Spleen (tissue), 7 donors: ENCODE measurements around the genes ELP5, NLGN2, SPEM2, CHRNB1 and ZBTB4.

DNA sequence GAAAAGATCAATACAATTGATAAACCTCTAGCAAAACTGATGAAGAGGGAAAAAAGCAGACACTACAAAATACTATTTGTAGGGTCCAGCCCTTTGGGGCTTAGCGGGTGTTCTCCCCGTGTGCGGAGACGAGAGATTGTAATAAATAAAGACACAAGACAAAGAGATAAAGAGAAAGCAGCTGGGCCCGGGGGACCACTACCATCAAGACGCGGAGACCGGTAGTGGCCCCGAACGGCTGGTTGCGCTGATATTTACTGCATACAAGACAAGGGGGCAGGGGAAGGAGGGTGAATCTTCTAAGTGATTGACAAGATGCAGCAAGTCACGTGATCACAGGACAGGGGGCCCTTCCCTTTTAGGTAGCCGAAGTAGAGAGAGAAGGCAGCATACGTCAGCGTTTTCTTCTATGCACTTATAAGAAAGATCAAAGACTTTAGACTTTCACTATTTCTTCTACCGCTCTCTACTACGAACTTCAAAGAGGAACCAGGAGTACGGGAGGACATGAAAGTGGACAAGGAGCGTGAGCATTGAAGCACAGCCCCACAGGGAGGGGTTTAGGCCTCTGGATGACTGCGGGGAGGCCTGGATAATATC lies 11.3 kb upstream of the CLEC10A start:
- PRO-cap, 4 experiments = peak in 1 of 4 experiments; most common minus-strand start position 259 of the sequence (in 1)
- RAMPAGE, long total RNA, 4 experiments = no peak in any of the 4 experiments

- PRO-cap, 4 experiments = no peak in any of the 4 experiments
- RAMPAGE, long total RNA, 4 experiments = no peak in any of the 4 experiments
Measured at GRCh38 chr17:7189756-7190243, 10.6 kb upstream of the ASGR1 start.

GRCh38 chr17:7214947-7216244 lies 2.0 kb downstream of the DLG4 start:
- PRO-cap, 4 experiments = no peak in any of the 4 experiments
- RAMPAGE, long total RNA, 4 experiments = no peak in any of the 4 experiments

- PRO-cap, 4 experiments = no peak in any of the 4 experiments
- RAMPAGE, long total RNA, 4 experiments = no peak in any of the 4 experiments
Measured at GRCh38 chr17:7223573-7223751, 3.7 kb downstream of the ACADVL start.

- PRO-cap, 4 experiments = no peak in any of the 4 experiments
- RAMPAGE, long total RNA, 4 experiments = no peak in any of the 4 experiments
Measured at GRCh38 chr17:7223752-7224735, 4.3 kb downstream of the ACADVL start.

GRCh38 chr17:7228832-7229089 lies 5.6 kb downstream of the DVL2 start:
- PRO-cap, 4 experiments = no peak in any of the 4 experiments
- RAMPAGE, long total RNA, 4 experiments = no peak in any of the 4 experiments

GRCh38 chr17:7238865-7239120 lies 464 bp downstream of the PHF23 start:
- PRO-cap, 4 experiments = peak in 3 of 4 experiments; most common plus-strand start chr17:7238949 (in 1); most common minus-strand start chr17:7238930 (in 3)
- RAMPAGE, long total RNA, 4 experiments = no peak in any of the 4 experiments

GRCh38 chr17:7252171-7253209 lies at the start of gene ELP5:
Gene ELP5, plus strand, starts transcription at chr17:7252215.
- PRO-cap, 4 experiments = peak in 4 of 4 experiments; most common plus-strand start chr17:7252574 (in 3); most common minus-strand start chr17:7252462 (in 1)
- RAMPAGE, long total RNA, 4 experiments = start-site peak on the plus strand in 4 of 4 experiments, at chr17:7252194-7252793 at its widest, 14 to 78 reads per replicate

- PRO-cap, 4 experiments = peak in 2 of 4 experiments; most common minus-strand start chr17:7263530 (in 2)
- RAMPAGE, long total RNA, 4 experiments = no peak in any of the 4 experiments
Measured at GRCh38 chr17:7262940-7263767, 876 bp upstream of the CLDN7 start.

GRCh38 chr17:7282647-7283414 lies 1.3 kb downstream of the SLC2A4 start:
- PRO-cap, 4 experiments = peak in 1 of 4 experiments; most common minus-strand start chr17:7283080 (in 1)
- RAMPAGE, long total RNA, 4 experiments = no peak in any of the 4 experiments

GRCh38 chr17:7330060-7330819 lies 1.1 kb upstream of the NEURL4 start:
- PRO-cap, 4 experiments = peak in 4 of 4 experiments; most common plus-strand start chr17:7330446 (in 2); most common minus-strand start chr17:7330101 (in 3)
- RAMPAGE, long total RNA, 4 experiments = no peak in any of the 4 experiments

GRCh38 chr17:7351134-7352124 lies 533 bp upstream of the KCTD11 start:
- PRO-cap, 4 experiments = peak in 4 of 4 experiments; most common plus-strand start chr17:7351761 (in 3); most common minus-strand start chr17:7352008 (in 2)
- RAMPAGE, long total RNA, 4 experiments = start-site peak on the minus strand in 2 of 4 experiments, at chr17:7351286-7352104 at its widest, 6 to 13 reads per replicate

GRCh38 chr17:7407681-7407909 lies at the start of gene NLGN2:
Gene NLGN2, plus strand, starts transcription at chr17:7407845.
- PRO-cap, 4 experiments = no peak in any of the 4 experiments
- RAMPAGE, long total RNA, 4 experiments = no peak in any of the 4 experiments

DNA sequence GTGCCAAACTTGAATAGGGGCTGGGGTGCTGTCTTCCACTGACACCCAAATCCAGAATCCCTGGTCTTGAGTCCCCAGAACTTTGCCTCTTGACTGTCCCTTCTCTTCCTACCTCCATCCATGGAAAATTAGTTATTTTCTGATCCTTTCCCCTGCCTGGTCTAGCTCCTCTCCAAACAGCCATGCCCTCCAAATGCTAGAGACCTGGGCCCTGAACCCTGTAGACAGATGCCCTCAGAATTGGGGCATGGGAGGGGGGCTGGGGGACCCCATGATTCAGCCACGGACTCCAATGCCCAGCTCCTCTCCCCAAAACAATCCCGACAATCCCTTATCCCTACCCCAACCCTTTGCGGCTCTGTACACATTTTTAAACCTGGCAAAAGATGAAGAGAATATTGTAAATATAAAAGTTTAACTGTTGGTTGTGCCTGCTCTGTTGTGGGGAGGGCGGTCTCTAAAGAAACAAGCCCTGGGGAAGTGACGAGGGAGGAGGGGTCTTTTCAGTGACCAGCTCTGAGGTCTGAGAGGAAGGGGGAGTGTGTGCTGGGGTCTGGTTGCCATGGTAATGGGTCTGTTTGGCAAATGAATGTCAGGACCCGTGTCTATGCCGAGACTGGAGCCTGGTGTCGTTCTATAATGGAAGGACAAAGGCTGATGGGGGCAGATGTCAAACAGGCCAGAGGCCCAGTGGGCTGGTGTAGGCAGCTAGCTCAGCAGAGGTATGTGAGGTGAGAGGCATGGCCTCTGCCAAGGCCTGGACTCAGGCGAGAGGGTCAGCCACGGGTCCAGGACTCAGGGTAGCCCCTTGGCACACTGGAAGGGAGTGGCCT lies 470 bp upstream of the SPEM1 start:
- PRO-cap, 4 experiments = no peak in any of the 4 experiments
- RAMPAGE, long total RNA, 4 experiments = no peak in any of the 4 experiments

DNA sequence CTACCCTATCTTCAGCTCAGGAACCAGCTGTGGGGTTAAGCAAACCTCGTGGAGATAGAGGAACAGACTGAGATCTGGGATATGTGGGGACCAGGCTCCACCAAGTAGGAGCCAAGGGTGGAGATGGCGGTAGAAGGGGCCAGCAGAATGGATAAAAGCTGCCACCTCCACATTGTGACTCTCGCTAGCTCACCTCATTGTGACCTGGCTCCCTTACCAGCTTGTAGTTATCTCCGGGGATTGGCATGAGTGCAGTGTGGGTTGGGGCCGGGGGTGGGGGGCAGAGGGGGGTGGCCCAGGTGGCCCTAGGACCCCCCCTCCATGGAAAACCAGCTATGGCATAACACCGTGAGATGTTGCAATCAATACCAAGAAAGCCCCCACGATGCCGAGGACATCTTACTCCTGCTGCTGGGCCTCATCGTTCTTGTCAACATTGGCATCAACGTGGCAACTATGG lies at the start of gene SPEM2:
Gene SPEM2 (plus strand): TSS at position 249 of the 460 bp plus-strand sequence.
- PRO-cap, 4 experiments = no peak in any of the 4 experiments
- RAMPAGE, long total RNA, 4 experiments = no peak in any of the 4 experiments

GRCh38 chr17:7426139-7426567 lies 737 bp downstream of the SPEM2 start:
- PRO-cap, 4 experiments = peak in 1 of 4 experiments; most common minus-strand start chr17:7426433 (in 1)
- RAMPAGE, long total RNA, 4 experiments = no peak in any of the 4 experiments

GRCh38 chr17:7436868-7437444 lies 1.7 kb downstream of the TMEM102 start:
- PRO-cap, 4 experiments = peak in 4 of 4 experiments; most common plus-strand start chr17:7437196 (in 2); most common minus-strand start chr17:7437021 (in 2)
- RAMPAGE, long total RNA, 4 experiments = no peak in any of the 4 experiments

- PRO-cap, 4 experiments = no peak in any of the 4 experiments
- RAMPAGE, long total RNA, 4 experiments = no peak in any of the 4 experiments
Measured at GRCh38 chr17:7437445-7437643, 2.0 kb upstream of the FGF11 start.

DNA sequence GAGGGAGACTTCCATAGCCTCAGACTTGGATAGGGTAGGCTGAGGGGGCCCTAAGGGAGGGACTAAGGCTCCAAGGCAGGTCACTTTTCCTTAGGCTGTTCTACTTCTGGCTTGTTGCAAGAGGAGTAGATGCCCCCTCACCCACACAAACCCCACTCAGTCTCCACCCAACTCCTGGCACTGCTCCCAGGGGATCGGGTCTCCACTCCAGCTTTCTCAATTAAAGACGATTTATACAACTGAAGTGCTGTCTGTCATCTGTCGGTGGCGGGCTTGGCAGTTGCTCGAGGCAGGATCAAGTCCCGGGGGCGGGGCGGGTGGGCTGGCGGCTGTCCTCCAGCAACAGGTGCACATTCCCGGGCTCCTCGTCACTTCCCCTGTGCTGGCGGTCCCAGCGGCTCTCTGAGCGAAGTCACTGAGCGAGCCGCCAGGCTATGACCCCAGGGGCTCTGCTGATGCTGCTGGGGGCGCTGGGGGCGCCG lies at the start of gene CHRNB1:
Gene CHRNB1 (plus strand): TSS at position 368 of the 482 bp plus-strand sequence.
- PRO-cap, 4 experiments = no peak in any of the 4 experiments
- RAMPAGE, long total RNA, 4 experiments = no peak in any of the 4 experiments

DNA sequence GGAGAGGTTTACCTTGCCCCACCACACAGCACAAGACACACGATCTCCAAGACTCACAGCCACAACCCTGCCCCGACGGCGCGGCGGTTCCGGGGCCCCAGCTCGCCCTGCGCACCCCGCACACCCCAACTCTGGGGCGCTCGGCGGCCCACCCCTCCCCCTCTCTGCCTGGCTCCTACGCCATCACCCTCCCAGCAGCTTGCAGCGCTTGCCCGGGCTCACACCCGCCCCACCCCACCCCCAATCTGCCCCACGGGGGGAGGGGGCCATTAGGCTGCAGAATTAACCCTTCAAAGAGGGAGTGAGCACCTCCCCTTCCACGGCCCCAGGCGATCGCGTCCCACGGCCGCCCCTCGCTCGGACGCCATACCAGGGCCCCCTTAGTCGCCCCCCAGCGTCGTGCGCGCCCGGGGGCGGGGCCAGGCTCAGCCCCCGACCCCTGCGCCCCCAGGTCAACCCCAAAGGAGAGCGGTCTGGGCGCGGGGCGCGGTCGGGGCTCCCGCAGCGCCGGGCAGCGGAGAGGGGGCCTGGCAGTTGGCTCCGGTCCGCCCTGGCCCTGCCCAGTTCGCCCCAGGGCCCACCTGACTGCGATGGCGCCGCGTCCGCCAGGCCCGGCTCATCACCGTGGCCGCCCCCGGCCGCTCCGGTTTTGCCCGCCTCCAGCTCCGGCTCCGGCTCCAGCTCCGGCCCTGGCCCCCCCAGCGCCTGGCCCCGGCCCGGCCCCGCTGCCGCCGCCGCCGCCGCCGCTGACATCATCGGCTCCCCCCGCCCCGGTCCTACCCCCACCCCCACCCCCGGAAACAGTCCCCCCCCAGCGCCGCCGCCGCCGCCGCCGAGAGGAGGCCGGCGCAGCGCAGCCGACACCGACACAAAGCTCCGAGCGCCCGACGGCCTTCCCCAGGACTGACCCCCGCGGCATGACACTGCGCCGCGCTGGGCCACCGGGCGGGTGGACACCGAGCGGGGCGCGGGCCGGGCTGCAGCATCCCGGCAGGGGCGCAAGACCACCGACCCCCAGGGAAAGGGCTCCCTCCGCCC lies at the start of gene ZBTB4:
Gene ZBTB4 (minus strand): TSS at position 757 of the 1,038 bp plus-strand sequence.
- PRO-cap, 4 experiments = peak in 4 of 4 experiments; most common plus-strand start position 461 of the sequence (in 2); most common minus-strand start position 707 of the sequence (in 4)
- RAMPAGE, long total RNA, 4 experiments = start-site peak on the minus strand in 2 of 4 experiments, centred at positions 687 to 695 of the sequence, 24 to 144 reads per replicate